Tibial artery (tissue), 1 donor: ENCODE measurements around the genes TTBK2, STRC and SPG11.

DNA sequence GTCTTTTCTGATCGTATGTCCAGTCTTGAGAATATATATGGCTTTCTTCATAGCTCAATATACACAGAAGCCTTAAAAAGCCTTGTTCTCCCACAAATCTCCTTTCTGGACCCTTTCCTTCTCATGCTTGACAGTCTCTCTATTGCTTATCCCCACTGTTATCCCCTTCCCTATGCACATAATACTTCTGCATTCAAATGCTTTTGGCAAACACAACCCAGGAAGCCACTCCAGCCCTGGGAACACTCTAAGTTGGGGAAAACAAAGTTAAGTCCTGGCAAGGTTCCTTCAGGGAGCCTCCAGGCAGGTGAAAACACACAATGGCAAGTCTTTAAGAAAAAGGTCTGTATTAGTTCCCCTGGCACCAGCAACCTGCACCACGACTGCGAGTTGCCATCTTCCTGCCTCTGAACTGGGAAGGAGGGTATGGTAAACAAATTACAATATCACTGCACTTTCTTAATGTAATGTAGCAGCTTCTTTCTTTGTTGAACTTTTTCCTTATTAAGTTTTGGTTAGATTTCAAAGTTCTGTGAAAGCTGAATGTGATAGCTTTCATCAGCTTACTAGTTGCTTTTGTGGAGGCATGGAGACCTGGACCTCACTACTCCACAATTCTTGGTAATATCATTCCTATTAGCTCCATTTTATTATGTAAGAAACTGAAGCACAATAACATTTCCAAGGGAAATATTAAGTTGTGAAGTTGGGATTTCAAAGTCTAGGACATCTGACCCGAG lies 19.6 kb upstream of the GANC start:
- PRO-cap, result no peak

GRCh38 chr15:42441810-42442042 lies 49.2 kb downstream of the ZNF106 start:
- PRO-cap, result no peak

- PRO-cap, result no peak
Measured at GRCh38 chr15:42508083-42508780, 12.8 kb downstream of the SNAP23 start.

DNA sequence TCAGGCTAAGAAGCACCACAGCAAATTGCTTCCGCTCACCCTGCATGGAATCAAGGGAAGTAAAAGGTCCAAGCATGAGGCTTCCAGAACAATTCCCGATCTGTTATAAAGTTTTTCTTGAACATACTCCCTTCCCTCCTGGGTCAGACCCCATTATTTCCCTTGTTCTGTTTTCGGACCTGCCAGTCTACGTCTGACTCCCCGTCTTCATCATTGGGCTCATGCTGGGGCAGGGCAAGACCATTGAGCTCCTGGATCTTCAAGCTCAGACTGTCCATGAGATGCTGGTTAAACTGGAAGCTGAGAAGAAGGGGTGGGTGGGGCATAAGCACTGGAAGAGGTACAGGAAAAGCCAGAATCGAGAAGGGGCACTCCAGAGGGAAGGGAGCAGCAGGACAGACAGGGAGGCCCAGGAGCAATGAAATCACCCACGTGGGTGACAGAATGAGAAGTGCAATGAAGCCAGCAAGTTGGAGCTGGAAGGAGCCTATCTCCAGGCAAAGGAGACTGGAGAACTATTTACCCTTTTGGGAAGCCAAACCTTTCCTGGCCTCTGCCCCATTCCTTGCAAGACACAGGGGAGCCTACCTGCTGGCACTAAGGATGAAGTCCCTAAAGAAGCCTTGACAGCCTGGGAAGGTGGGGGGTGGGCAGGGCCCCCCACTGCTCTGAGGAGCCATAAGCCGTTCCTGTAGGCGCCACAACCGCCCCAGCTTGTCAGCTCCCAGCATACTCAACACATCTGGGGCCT lies 5.7 kb downstream of the CDAN1 start:
- PRO-cap, result no peak

DNA sequence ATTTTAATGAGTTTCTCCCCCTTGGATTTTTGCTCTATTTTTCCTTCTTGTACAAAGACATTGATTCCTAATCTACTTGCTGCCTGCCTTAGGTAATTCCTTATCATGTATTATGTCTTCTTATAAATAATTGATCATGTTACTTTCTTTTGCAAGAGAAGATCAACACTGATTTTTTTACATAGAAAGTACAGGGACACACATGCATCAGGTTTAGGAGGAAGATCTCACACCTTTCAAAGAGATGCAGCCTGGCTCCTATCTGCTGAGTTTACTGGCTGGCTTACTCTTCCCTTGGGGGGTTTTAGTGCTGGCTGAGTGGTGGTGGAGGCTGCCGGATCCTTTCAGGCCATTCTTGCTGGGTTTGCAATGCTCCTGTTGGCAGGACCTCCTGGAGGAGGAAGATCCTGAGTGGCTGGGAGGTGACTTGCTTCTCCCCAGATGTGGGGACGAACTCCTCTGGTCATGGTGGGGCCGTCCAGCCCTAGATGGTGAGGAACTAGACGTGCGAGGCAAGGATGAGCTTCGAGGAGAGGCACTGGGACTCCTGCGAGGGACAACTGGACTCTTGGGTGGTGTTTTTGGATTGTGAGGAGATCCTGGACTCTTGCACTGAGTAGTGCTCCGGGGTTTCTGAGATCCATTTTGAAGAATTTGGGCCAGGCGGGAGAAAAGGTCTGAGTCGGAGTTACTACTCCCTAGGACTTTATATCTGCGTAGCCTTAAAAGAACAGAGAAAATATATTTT lies 8.8 kb upstream of the CDAN1 start:
- PRO-cap, result no peak

- PRO-cap, result no peak
Measured at GRCh38 chr15:42858972-42859415, 61.6 kb downstream of the TTBK2 start.

GRCh38 chr15:42920119-42920939 lies at the start of gene TTBK2:
Gene TTBK2 (minus strand): TSS chr15:42920778.
- PRO-cap, result bidirectional peak, plus-strand start at chr15:42921126, minus-strand start at chr15:42920776

- PRO-cap, result no peak
Measured at GRCh38 chr15:43270493-43271416, 4.0 kb upstream of the TGM5 start.

DNA sequence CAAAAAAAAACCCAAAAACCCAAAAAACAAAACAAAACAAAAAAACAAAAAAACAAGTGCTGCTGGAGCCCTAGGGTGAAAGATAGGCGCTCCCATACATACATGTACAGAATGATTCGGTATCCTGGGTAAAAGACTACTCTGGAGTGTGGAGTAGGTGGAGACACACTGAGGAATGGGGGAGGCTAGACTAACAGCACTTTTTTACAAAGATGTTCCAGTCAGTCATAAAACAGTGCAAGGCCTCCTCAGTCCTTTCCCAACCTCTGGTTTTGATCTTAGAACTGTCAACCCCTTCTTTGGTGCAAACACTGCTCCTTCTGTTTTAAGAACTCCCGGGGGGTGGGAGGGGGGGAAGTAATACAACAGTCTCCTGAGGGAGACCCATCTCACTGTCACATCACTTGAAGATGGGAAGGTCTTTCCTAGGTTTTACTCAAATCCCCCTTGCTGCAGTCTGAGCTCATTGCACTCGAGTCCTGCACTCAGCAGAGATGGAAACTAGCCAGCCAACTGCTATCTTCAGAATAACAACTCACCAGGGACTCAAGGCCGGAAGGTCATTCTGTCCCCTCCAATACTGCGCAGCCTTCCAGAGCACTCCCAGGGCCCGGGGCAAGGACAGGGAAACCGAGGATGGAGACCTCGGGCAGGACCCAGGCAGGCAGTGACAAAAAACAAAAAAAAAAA lies 7.4 kb upstream of the MAP1A start:
- PRO-cap, result unidirectional peak, plus-strand start at position 600 of the sequence

DNA sequence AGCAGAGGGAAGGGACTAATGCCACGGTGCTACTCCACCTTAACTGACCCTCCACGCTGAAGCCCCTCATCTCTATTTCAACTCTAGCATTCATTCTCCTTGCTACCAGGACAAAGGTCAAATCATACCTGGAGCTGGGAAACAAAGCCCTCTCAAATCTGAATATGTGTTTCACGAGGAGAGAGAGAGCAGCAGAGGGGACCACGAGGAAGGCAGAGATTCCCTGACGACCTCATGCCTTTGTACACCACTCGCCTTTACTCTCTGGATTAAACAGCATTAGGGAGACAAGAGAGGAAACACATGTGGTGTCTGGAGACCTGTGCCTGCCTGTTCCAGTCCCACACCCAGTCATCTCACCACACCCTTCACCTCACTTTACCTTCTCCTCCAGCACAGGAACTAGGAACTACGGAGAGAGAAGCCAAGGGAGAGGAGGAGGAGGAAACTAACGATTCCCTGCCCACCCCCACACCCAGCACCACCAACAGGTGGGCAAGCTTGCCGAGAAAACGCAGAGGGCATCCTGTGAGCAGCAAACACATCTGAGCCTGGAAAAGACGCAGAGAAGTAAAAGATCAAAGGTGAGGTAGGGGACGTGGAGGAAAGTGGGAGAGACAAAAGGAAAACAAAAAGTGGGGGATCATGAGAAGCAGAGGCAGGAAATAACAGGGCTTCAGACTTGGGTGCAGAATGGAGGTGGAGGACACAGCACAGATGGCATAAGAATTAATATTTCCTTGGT lies 967 bp upstream of the CKMT1B start:
- PRO-cap, result no peak

GRCh38 chr15:43598033-43598363 lies 4.2 kb downstream of the CKMT1B start:
- PRO-cap, result no peak

DNA sequence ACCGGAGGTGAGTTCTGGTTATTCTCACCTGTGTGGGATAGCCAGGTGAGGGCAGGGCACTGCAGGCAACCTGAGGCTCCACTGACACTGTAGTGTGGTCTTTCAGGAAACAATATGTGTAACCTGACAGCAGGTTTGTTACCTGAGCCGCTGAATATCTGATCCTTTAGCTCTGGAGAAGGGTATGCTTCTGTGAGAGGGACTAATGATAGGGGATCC lies at the start of gene STRC:
TSS of gene STRC (minus strand) at position 58 of the 219 bp plus-strand sequence.
- PRO-cap, result no peak

DNA sequence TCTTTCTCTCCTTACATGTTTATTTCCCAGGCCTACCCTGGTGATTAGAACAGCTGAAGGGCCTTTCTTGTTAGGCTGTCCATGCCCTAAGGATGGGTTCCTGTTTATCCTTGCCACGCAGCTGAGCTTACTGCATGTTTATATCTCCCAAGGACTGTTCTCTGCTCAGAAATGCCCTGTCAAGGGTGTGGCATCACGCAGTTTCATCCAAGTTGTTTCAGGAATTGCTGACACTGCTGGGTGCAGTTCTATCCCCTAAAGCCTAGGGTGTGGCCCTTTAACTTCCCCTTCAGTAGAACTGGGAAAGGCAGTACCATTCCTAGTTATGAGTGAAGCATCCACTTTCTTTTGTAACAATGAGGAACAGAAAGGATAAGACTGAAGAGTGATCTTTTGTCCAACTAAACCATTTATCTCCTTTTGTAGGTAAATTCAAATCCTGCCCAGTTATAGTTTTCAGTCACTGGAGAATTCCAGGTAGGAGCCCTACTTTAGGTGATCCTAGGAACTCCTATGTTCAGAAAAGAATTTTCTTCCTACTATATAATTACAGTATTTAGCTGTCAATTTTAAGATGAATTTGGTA lies 4.9 kb downstream of the ELL3 start:
- PRO-cap, result no peak

- PRO-cap, result no peak
Measured at GRCh38 chr15:43827814-43828442, 1.1 kb downstream of the WDR76 start.

DNA sequence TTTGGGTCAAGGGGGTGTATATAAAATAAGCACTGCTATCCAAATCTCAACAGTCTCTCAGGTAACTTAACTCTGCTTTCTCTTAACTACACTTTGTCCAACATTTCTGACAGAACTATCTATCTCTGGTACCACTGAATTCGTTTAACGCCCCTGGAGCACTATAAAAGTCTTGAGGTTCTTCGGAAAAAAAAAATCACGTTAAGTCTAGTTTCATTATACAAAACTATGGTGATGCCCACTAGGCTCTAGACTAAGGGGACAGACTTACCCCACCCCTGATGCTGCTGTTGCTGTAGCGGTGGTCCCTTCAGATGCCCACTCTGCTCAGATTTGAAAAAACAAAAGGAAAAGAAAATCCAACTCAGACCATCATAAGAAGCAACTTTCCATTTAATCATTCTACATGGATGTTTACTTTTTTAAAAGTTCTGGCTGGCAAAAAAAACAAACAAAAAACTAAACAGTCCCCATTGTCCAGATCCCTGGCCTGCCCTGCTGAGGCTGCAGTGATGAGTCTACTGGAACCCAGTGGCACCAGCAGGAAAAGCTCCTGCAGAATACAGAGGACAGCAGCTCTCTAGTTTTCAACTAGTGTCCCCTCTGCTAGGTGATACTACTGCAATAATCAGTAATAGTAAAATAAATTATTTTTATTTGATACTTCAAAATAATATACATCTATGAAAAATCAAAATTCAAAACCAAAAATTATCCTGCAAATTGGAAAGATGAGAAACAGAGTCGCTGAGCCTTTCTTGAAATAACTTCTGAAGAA lies 46.3 kb downstream of the WDR76 start:
- PRO-cap, result no peak

GRCh38 chr15:43879219-43880229 lies 52.7 kb downstream of the WDR76 start:
- PRO-cap, result no peak

GRCh38 chr15:43893749-43894427 lies 67.1 kb downstream of the WDR76 start:
- PRO-cap, result no peak

DNA sequence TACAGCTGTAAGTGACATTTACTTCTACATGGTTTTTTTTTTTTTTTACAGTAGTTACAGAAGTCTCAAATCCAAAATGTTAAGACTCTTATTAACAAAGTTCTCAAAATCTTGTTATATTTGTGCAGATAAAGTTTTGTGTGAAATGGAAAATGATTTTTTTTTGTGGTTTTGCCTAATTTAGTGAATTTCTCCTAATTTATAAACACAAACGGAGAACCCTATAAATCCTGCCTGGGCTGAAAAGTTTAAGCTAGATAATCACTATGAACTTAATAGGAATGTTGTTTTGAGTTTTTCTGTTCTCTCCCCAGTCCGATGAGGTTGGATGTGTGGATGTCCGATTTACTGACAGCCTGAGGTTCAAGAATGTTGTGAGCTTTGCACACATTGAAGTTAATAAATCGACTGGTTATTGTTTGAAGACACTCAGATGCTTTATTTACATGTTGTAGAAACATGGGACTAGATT lies 1.3 kb downstream of the EIF3J start:
- PRO-cap, result no peak

DNA sequence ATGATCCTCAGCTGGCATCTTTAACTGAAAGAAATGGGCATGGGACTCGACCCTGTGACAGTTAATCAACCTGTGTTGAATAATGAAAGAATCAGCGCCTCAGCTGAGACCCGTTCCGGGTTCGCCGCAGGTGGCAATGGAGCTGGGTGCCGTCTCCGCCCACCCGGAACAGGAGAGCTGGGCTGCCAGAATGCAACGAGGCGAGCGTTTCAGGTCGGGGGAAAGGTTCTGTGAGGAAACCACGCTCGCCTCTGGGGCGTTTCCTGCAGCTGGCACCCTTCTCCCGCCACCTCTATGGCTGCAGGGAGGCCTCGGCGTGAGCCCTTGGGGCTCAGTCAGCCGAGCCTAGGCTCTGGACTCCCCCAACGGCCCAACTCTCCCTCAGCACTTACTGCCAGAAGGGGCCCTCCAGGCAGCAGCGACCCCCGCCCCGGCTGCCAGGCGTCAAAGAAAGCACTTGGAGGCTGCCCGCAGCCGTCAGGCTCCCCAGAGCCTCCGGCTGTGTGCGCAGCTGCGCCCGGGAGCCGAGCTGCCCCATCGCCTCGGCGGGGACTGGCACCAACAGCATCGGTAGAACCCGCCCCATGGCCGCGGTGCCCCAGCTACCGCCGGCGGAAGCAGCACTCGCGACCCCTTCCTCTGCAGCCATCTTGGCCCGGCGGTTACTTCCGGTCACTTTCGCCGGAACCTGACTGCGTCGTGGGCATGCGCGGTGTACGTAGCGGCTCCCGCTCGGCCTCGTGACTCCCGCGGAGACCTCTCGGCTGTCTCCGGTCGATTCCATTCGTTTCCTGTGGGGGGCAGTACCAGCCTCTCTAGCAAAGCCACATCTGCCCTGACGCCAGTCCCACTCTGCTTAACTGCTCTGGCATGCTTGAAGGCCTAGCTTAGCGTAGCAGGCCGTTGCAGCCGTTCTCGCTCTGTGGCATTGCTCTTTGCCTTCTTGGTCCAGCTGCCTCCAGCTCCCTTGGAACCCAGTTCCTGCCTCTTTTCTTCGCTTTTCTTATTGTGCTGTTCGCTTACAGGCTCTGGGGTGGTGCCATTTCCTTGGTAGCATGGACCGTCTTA lies at the start of gene SPG11:
TSS of gene SPG11 (minus strand) at position 664 of the 1,068 bp plus-strand sequence.
- PRO-cap, result bidirectional peak, plus-strand start at position 212 of the sequence, minus-strand start at position 138 of the sequence; bidirectional peak, plus-strand start at position 844 of the sequence, minus-strand start at position 664 of the sequence

GRCh38 chr15:44677325-44677840 lies 13.9 kb upstream of the SPG11 start:
- PRO-cap, result no peak